ENCODE measurements around the genes FHL2 and CD8B2.

DNA sequence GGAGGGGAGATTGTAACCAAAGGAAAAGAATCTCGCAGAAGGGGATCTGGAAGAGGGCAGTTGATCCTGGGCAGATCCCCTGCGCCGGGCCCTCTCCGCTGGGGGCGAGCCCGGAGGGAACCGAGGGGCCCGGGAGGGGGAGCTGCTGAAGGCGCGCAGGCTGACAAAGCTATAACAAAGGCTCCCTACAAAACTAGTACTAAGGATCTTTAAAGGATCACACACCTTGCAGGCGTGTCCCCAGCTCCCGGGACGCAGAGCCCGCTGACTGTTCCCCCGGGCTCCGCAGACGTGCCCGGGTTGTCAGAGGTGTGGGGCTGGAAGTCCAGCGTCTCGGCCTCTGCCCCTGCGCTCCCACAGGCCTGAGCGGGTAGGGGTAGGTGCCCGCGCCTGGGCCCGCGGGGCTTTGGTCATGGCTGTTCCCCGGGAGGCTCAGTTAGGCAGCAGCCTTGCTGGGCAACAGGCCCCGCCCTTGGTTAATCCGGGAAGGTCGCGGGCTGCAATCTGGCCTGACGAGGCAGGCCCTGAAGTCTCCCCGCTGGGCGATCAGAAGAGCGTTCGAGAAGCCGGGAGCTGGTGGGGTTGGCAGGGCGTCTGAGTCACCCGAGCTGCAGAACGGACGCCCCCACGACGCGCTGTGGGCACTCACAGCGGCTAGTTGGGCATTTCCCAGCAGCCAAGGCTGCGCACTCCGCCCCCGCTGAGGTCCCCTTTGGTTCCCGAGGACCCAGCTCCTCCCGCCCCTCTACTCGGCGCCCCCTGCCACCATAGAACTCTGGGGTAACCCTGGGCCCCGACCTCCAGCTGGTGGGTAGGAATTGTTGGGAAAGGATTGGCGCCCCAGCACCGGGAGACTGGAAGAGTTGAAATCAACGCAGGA is 13.5 kb downstream of the POU3F3 start:
- PRO-cap, result no peak

DNA sequence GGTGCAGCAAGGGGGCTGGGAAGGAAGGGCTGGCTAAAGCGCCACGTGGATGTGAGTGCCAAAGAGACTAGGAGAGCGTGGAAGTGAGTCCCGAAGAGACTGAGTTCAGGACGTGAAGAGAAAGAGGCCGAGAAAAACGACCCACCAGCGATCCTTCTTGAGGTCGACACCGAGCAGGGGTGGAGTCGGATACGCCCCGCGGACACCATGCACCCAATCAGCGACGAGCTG is 238 bp upstream of the MRPS9 start:
- PRO-cap, result bidirectional peak, plus-strand start outside the sequence, minus-strand start at position 159 of the sequence

DNA sequence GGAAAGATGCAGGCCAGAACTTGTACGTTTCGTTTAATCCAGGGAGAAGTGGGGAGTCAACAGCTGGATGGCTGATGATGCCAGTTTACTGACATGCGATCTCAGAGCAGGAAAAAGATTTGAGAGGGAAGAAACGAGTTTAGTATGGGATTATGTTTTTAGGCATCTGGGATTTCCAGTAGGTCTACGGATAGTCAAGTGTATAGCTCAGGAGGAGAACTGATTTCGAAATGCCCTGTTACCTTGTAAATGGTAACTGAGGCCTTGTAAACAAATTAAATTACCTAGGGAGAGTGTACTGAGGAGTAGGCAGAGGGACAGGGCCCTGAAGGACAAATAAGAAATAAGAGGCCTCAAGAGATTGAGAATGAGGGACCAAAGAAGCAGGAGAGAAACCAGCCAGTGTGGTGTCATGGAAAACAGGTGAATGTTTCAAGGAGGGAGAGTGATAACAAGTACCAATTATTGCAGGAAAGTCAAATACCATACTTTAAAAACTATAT is 907 bp downstream of the MRPS9 start:
- PRO-cap, result no peak

DNA sequence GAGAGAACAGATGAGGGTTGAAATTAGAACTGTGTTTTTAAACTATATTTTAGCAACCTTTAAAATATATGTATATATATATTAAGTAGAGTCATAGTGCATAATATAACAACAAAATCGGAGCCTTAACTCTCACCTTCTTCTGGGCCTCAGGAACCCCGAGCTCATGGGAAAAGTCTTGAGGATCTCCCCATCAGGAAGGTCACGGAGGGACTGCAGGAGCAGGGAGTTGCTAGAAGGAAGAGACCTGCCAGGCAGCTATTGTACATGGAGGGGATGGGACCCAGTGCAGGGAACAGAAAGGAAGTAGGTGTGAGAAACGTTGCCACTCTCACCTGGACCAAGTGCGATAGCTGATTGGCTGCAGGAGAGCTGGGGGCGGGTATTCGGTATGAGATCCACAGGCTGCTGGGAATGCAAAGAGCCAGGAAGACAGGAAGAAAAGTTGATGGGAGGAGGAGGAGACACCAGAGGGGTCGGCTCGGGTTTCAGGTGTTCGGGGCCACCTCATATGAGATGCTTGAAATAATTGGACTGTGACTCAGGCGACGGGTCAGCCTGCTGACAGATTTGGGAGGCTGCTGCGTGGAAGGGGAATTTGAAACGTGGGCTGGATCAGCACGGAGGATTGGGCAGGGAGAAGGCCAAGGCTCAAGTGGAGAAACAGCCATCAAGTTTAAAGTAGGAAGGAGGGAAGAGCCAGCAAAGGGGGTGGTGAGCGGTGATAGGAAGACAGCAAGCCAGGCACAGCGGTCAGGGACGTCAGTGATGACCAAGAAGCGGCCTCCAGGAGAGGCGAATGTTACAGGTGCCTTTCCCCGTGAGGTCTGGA is 65.0 kb downstream of the MRPS9 start:
- PRO-cap, result no peak

DNA sequence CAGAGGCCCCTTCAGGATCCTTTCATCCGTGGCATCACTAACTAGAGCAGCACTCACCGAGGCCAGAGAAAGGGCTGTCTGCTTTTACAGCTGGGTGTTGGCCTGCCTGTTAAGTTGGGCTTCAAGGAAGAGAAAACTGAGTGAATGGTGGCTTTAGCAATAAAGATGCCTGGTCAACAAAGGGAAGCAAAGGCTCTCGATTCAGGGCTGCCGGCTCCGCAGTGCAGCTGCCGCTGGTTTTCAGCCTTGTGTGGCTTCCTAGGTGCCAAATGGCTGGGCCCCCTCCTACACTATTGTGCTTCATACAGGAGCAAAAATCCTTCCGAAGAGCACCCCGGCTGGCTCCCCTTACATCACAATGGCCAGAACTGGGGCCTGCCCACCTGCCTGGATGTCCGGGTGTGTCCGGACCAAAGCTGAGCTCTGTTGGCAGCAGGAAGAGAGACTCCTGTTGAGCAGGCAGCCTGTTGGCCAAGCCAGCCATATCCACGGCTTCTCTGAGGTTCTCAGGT is 61.0 kb upstream of the GPR45 start:
- PRO-cap, result no peak

GRCh38 chr2:105383022-105383417 is 15.8 kb downstream of the FHL2 start:
- PRO-cap, result no peak

- PRO-cap, result no peak
Observed at GRCh38 chr2:105388181-105388482, 10.7 kb downstream of the FHL2 start.

- PRO-cap, result unidirectional peak, minus-strand start at chr2:105399051
Observed at GRCh38 chr2:105398695-105399495, at the start of gene FHL2. TSS of gene FHL2 (minus strand) at chr2:105399051.

GRCh38 chr2:105399496-105400006 is 700 bp upstream of the FHL2 start:
- PRO-cap, result unidirectional peak, minus-strand start at chr2:105399709

GRCh38 chr2:105410445-105411008 is 11.7 kb upstream of the FHL2 start:
- PRO-cap, result no peak

GRCh38 chr2:105467919-105468917 is 69.4 kb upstream of the FHL2 start:
- PRO-cap, result no peak

DNA sequence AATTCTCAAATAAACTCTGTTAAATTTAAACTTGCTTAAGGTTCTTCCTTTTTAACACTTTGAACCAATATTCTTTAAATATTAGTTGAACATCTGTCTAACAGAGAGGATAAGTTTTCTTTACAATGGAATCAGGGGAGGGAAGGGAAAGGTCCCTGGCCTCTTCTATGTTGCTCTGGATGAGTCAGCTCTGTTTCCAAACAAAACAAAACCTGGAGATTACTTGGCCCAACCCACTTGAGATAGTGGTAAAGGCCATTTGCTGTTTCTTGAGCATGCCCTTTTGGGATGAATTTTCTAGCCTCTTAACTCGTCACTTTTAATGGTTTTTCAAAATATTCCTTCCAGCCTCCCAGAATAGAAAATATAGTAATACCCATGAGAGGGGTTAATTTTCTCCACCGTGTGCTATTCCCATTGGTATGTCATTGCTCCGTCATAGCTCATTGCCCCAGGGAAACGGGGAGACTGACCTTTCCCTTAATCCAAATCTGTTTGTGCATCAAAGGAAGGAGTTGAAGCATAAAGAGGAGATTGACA is 112.2 kb upstream of the FHL2 start:
- PRO-cap, result no peak

DNA sequence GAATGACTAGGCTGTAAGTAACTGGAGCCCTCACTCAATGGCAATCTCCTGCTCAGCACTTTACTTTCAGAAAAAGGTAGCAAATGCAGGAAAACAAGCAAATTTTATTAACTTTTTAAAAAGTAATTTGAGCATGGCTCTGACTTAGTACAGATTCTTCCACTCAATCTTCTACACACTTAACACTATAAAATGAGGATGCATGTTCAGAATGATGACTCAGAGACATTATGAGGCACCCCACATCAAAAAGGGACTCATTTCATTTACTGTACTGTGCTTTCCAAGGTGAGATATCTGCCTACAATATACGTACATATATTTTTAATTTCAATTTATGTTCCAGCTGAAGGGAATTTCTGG is 6.5 kb upstream of the NCK2 start:
- PRO-cap, result no peak

DNA sequence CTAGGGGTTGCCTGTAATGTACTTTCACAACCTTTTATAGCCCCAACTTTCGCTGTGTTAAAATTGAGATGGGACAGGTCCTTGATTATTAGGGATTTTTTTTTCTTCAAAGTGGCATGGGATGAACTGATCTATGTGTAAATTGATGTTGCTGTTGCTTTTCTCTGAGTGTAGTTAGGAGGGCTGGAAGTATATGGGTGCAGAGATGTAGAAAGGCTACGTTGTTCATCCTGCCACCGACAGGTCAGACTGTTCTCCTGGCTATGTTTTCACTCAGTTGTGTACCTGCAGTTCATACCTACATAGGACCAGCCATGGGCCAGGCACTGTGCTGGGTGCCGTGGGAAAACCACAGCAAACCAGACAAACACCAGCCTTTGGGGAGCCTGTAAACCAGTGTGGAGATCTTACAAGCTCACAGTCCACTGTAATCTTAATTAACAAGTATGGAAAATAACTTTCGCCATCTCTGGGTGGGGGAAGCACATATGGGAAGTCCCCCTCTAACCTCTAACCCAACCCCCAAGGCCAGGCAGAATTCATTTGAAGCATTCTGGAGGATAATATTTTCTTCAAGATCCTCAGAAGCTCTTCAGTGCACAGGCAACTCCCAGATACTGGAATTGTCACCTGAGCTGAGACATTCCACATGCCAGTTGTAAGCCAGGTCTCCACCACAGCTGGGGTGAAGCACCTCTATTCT is 12.7 kb downstream of the NCK2 start:
- PRO-cap, result no peak

DNA sequence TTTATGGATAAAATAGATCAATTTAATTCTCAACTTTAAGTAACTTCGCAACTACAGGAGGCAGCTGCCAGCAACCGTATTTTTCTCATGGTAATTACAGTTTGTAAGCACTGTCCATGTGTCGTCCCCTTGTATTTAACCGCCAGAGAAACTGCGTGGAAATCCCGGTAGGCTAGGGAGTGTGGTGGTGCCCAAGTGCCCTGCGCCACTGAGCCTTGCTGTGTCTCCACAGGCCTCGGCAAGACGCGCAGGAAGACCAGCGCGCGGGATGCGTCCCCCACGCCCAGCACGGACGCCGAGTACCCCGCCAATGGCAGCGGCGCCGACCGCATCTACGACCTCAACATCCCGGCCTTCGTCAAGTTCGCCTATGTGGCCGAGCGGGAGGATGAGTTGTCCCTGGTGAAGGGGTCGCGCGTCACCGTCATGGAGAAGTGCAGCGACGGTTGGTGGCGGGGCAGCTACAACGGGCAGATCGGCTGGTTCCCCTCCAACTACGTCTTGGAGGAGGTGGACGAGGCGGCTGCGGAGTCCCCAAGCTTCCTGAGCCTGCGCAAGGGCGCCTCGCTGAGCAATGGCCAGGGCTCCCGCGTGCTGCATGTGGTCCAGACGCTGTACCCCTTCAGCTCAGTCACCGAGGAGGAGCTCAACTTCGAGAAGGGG is 136.5 kb downstream of the NCK2 start:
- PRO-cap, result no peak

- PRO-cap, result no peak
Observed at GRCh38 chr2:106030364-106031384, 34.8 kb upstream of the ECRG4 start.

DNA sequence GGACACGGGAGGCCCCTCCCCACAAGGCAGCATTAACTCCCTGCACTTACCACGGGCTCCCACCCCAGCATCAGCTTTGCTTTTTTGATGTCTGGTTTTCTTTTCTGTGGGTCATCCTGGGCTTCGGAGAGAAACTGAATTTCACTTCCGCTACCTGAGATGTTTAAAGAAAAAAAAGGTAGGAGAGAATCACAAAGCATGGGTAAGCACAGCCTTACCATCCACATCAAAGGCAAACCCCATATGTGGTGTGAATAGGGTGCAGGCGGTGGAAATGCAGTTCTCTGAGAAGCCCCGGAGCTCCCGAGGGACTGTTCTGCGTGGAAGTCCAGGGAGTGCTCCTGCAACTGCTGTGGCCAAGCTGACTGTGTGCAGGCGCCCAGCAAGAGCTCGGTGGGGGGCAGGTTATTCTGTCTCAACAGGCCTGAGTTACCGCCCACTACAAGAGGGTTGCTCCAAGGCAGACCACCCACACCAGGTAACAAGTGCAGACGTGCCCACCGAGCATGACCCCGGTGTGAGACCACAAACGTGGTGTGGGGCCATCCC is 31.3 kb downstream of the ECRG4 start:
- PRO-cap, result no peak

GRCh38 chr2:106126959-106127351 is 61.5 kb downstream of the ECRG4 start:
- PRO-cap, result no peak

DNA sequence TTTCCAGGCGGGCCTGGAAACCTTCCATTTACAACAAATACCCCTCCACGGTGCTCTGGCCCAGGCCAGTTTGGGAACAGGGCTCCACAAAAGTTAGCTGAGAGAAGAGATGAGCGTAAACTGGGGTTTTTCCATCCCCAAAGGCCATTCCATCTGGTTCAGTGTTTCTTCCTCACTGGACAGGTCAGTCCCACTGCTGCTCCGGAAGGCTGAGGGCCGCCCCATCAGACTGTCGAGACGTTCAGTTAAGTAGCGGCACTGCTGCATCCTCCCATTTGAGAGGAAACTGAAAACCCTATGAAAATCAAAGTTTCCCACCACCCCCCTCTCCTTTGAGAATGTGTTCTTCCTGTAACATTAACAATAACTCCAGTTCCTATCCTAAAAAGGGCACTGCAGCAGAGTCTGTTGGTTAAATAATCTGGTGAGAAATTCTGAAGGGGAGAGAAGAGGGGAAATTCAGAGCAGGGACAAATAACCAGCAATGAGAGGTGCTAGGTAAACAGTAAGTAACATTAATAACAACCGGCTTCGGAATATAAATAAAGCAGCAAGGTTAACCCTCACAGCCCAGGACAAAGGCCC is 55.5 kb downstream of the UXS1 start:
- PRO-cap, result no peak

DNA sequence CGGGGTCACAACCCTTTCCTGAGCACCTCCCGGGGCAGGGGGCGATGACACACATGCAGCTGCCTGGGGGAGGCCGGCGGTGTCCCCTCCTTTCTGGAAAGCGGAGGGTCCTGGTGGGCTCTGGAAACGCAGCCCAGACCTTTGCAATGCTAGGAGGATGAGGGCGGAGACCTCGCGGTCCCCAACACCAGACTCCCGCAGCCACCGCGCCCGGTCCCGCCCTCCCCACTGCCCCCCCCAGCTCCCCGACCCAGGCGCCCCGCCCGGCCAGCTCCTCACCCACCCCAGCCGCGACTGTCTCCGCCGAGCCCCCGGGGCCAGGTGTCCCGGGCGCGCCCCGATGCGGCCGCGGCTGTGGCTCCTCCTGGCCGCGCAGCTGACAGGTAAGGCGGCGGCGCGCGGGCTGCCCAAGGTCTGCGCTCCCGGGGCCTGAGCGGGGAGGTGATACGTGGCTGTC is at the start of gene CD8B2:
TSS of gene CD8B2 (plus strand) at position 278 of the 457 bp plus-strand sequence.
- PRO-cap, result no peak

All from Metastatic Pancreatic Carcinoma in the Ovary (tissue), 1 donor.